Karpas-422 (cell line): ENCODE results near the genes ARL4A and ETV1.

DNA sequence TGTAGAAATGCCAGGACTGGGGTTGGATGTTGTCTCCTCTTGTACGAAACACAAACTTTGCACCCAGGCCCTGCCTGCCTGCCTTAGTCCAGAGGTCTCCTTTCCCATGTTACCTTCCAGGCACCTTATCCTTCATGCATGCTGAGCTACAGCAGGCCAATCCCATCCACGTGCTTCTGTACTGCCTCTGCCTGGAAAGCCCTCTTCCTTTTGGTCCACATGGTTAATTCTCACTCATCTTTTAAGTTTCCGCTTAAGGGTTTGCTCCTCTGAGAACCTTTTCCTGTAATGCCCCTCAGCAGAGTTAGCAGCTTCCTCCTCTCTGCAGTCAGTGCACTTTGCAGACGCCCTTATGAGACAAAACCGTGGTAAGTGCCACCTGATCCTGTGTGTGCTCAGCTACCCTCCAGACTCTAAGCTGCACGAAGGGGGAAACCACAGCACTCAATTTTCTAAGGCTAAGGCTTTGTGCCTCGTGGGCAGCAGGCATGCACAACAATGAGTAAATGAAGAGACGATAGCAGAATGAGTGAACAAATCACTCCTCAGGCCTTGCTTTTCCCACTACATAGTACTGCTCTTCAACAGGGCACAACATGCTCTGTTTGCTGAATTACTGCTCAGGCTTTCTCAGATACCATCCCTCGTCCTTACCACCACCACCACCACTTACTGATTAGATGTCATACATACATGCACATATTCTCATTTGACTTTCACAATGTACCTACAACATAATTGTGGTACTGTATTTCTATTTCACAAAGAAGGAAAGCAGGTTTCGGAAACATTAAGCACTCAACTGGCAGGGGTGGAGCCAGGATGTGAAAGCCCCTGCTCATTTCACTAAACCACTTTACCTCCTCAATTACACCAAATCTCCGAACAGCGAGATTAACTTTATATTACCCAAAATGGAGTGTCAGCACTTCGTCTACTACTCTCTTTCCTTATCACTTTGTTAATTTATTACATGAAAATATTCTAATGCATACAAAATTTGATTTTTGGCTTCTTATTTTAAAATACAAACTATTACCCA is 85.5 kb downstream of the ICA1 start:
- PRO-cap: bidirectional peak, plus-strand start at position 360 of the sequence, minus-strand start at position 290 of the sequence; bidirectional peak, plus-strand start at position 849 of the sequence, minus-strand start at position 678 of the sequence
- RAMPAGE, long total RNA: no peak

GRCh38 chr7:8351548-8352023 is 81.8 kb upstream of the NXPH1 start:
- PRO-cap: no peak
- RAMPAGE, long total RNA: no peak

GRCh38 chr7:10156902-10157410 is 783.0 kb downstream of the NDUFA4 start:
- PRO-cap: no peak
- RAMPAGE, long total RNA: no peak

GRCh38 chr7:10779724-10780449 is 160.1 kb downstream of the NDUFA4 start:
- PRO-cap: no peak
- RAMPAGE, long total RNA: no peak

DNA sequence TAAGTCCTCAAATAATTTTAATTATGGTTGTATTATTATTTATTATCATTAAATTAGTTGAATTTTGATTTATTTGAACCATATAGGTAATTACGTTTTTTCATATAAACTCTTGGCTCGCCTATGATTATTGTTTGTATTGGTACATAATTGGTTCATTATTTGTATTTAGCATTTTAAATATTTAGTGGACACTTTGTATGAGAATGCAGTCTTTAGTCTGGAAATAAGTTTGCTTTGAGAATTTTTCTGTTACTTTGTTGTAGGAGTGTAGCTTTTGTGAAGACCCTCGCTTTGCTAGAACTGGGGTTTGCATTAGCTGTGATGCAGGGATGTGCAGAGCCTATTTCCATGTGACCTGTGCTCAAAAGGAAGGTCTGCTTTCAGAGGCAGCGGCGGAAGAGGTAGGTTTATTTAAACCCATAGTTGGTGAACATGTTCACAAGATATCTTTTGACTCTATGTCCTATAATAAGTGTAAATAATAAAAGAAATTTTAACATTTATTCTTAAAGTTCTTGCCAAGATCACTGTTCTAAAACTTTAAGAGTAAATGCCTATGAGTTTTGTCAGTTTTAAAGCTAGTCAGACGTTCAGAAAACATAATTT is 54.8 kb downstream of the PHF14 start:
- PRO-cap: no peak
- RAMPAGE, long total RNA: no peak

DNA sequence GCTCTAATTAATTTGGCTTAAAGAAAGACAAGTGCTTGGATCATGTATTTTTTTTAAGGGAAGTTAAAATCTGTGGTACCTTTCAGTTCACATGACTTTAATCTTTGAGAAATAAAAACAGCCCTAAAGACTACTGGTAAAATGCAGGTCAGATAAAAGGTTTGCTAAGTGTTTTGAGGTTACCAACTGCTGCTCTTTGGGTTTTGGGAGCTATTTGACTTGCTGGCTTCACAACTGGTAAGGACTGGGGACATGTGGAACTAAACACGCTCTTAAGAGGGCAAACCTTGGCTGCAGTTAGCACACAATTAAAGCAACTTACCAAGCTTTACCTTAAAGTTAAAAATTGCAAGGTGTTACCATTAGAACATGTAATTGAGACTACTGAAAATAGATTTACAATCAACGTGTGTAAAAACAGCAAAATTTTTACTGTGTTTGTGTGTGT is 220.2 kb downstream of the PHF14 start:
- PRO-cap: no peak
- RAMPAGE, long total RNA: no peak

DNA sequence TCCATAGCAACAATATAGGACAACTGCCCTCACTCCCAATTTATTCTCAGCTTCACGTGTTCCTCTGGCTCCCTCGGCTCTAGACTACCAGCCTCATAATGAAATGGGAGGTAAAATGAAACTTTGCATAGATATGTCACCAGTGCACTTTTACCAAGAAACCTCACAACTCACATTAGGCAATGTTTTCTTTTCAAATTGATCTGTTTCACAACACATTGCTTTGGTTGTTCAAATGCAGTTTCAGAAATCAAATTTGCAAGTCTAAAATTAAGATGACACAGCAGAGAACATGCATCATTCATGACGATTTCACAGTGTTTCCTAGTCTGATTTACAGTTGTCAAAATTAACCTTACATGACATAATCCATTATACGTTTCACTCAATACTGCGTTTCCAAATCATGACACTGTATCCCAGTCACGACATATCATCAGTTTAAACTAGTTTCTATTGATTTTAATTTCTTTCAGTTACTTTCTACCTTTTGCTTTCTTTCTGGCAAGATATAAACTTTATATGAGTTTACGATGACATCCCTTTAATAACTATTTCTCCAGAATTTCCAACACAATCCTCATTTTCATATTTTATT is 211.0 kb downstream of the THSD7A start:
- PRO-cap: no peak
- RAMPAGE, long total RNA: no peak

DNA sequence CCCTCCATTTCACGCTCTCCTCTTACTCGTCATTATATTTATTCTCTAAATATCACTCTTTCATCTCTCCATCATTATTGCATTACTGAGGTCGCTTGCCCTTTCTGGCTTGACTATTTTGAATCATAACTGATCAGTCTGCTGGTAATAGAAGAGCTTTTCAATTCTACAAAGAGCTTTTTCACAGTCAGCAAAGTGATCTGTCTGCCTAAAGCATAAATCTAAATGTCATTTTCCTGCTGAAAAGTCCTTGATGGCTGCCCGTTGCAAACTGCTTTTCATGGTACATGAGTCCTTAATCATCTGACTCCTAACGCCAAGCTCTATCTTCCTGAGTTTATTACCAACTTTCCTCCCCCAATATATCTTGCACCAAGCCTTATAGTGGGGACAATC is 39.9 kb downstream of the THSD7A start:
- PRO-cap: no peak
- RAMPAGE, long total RNA: no peak

DNA sequence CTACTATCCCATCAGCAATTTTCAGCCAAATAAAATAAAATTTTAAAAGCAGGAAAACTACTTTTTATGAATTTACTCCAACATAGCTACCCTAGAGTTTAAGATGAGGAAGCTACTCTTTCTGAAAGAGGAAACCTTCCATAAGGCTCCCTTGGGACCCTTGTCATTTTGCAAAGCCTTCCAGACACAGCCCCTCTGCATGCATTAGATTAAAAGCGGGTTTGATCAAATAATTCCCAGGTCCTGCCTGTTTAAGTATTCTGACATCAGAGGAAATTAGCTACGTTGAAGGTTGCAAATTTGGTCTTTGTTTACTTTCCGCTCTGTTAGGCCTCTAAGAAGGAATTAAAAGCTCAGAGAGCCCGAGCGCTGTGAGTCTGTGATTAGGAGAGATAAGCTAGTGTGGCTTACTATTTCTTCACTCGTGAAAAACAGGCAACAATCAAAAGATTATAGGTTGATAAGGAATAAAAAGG is 1.4 kb upstream of the THSD7A start:
- PRO-cap: no peak
- RAMPAGE, long total RNA: no peak

DNA sequence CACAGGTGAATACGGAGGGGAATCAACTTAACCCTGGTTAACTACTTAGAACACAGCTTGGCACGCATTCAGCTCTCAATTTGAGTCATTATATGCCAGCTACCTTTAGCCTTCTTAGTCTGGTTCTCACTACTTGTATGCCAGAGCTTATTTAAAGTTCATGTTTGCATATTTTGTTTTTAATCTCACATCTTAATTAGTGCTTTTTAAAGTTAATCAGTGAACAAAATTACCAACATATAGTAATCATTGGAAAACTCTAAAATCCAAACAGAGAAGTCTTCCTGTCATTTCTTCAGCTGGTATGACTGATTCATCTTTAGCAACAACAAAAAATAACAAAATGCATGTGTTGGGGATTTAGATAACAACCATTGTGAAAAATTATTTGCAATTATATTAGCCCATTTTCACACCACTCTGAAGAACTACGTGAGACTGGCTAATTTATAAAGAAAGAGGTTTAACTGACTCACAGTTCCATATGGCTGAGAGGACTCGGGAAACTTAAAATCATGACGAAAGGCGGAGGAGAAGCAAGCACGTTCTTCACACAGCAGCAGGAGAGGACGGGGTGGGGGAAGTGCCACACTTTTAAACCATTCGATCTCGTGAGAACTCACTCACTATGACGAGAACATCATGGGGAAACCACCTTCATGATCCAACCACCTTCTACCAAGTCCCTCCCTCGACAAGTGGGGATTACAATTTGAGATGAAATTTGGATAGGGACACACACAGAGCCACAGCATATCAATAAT is 80.5 kb downstream of the VWDE start:
- PRO-cap: unidirectional peak, minus-strand start at position 568 of the sequence
- RAMPAGE, long total RNA: no peak

DNA sequence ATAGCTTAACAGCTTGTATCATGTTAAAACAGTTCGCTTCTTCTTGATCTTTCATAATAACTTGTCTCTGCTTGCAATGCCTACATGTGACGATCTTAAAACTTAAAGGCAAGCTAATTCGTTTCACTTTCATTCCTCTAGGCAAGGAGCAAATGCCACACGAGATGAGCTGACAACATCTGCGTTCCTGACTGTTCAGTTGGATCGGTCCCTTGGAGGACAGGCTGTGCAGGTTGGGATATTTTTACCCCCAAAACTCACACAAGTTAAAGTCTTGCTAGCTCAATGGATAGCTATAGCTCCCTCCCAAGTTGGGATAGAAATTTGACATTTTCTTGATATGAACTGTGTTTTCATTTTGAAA is 51.5 kb upstream of the ARL4A start:
- PRO-cap: no peak
- RAMPAGE, long total RNA: no peak

GRCh38 chr7:12643573-12644194 is 43.7 kb upstream of the ARL4A start:
- PRO-cap: no peak
- RAMPAGE, long total RNA: no peak

GRCh38 chr7:12687530-12688285 is at the start of gene ARL4A:
Gene ARL4A (plus strand): TSS chr7:12687633.
- PRO-cap: no peak
- RAMPAGE, long total RNA: no peak

- PRO-cap: no peak
- RAMPAGE, long total RNA: no peak
Observed at GRCh38 chr7:12715205-12716335, 28.1 kb downstream of the ARL4A start.

DNA sequence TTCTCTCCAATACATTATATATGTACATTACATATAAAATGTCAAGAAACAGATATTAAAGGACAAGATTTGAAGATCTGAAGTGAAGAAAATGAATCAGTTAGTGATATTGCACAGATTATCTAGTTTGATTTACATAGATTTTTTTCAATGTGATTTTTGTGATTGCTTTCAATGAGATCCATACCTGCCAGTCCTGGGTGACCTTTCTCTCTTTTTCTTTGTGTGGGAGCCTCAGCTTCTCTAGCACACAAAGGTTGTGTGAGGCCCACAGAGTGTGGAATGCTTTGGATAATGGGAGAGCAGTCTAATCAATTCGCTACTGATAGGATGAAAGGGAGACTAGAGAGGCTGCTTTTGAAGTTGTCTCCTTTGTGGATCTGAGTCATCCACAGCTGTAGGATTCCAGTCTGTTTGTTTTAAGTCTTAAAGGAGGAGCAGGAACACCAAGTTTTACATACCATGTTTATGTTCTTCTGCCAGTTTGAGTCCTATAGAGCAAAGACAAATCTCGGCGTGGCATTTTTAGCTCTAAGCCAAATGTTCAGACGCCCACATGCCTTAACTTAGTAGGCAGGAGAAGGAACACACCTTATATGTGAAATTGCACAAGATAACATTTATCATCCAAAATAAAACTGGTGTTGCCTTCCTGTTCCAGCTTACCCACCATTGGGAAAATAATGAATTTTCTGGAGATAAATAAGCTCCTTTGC is 329.9 kb downstream of the ARL4A start:
- PRO-cap: no peak
- RAMPAGE, long total RNA: no peak

DNA sequence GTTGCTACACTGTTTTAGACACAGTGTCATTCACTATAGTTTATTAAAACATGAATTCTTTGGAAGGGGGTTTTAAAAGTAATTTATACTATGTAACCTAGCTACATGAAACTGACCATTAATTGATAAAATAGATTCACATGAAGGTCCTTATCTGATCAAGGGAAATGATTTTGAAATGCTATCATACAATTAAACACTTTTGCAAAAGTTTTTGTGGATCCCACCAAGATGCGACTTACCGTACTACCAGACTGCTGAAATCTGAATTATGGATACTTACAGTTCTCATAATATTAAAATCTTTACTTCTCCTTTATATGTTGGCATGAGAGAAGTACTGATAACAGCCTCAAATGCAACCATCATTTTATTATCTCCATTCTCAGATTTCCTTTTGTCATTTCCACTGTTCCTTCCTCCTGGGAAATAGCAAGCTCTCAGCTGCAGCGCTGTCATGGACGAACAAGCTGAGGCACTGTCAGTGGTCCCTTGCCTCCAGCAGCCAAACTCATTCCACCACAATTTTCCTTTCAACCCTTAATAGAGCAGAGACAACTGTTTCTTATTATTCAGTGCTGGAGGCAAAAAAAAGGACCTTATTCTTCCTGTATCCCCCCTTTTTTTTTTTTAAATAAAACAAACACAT is 478.3 kb downstream of the ARL4A start:
- PRO-cap: no peak
- RAMPAGE, long total RNA: no peak

DNA sequence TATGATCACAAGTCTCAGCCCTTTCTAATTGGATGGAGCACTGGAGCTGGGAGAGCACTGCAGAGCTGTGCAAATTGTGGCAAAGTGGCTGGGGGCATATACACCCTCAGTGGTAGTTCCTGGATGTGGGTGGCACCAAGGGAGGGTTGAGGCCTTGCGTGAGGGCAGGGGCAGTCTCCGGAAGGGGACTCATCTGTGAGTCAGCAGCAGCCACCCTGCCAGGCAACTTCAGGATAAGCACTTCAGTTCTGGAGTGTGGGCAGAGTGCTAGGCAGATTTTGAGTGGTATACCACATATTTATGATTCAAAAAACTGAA is 210.5 kb downstream of the ETV1 start:
- PRO-cap: no peak
- RAMPAGE, long total RNA: no peak

DNA sequence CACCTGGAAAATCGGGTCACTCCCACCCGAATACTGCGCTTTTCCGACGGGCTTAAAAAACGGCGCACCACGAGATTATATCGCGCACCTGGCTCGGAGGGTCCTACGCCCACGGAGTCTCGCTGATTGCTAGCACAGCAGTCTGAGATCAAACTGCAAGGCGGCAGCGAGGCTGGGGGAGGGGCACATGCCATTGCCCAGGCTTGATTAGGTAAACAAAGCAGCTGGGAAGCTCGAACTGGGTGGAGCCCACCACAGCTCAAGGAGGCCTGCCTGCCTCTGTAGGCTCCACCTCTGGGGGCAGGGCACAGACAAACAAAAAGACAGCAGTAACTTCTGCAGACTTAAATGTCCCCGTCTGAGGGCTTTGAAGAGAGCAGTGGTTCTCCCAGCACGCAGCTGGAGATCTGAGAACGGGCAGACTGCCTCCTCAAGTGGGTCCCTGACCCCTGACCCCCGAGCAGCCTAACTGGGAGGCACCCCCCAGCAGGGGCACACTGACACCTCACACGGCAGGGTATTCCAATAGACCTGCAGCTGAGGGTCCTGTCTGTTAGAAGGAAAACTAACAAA is 182.9 kb downstream of the ETV1 start:
- PRO-cap: no peak
- RAMPAGE, long total RNA: no peak

DNA sequence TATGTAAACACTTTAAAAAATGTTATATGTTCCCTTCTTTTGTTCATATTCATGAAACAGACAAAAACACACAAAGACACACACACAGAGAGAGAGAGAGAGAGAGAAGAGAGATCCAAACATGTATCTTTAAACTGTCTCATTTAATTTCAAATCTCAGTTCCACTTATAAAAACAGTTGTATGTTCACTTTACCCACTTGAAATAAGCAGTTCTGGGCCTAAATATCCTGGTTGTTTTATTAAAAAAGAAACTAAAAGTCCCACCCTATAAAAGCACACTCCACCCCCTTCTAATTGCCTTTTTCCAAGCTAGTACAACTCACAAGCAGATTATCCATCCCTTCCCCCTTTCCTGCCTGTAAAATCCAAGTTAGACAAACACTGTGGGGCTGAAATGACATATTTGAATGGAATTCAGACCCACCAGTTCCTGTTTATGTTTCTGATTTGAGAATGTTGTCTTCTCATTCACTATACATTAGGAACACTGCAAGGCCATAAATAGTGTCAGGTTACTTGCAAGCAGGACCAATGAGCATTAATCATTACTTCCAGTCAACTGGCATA is 69.6 kb downstream of the ETV1 start:
- PRO-cap: no peak
- RAMPAGE, long total RNA: no peak

DNA sequence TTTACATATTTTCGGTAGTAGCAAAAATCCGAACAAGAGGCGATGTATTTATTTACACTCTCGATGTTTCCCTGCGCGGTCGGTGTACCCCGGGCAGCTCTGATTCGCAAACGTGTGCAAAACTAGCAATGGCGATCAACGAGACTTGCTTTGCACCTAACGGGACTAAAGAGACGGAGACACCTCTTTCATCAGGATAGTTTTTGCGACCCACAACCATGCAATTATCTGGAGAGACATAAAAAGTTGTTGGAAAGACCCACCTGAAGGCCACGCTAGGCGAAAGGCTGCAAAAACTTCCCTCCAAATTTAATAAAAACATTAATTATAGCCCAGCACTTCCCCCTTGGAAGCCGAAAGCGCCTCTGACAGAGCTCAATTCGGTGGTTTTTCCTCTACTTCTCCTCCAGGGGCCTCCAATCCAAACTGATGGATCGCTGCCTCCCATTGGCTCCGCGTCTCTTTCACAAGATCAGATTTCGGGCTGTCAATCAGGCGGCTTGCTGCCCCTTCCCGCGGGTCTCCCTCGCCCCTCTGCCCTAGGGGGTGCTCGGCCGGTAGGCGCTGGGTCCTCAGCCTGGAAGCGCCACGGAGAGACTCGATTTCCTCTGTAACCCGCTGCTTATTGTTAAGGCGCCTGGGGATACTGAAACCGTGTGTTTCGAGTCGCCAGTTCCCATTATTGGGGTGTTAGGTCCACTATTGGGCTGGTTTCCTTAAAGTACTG is at the start of gene ETV1:
ETV1 (minus strand) TSS at position 367 of the 727 bp plus-strand sequence.
- PRO-cap: no peak
- RAMPAGE, long total RNA: no peak